Parietal lobe (tissue), 2 donors: ENCODE measurements around a stretch of chr16.

DNA sequence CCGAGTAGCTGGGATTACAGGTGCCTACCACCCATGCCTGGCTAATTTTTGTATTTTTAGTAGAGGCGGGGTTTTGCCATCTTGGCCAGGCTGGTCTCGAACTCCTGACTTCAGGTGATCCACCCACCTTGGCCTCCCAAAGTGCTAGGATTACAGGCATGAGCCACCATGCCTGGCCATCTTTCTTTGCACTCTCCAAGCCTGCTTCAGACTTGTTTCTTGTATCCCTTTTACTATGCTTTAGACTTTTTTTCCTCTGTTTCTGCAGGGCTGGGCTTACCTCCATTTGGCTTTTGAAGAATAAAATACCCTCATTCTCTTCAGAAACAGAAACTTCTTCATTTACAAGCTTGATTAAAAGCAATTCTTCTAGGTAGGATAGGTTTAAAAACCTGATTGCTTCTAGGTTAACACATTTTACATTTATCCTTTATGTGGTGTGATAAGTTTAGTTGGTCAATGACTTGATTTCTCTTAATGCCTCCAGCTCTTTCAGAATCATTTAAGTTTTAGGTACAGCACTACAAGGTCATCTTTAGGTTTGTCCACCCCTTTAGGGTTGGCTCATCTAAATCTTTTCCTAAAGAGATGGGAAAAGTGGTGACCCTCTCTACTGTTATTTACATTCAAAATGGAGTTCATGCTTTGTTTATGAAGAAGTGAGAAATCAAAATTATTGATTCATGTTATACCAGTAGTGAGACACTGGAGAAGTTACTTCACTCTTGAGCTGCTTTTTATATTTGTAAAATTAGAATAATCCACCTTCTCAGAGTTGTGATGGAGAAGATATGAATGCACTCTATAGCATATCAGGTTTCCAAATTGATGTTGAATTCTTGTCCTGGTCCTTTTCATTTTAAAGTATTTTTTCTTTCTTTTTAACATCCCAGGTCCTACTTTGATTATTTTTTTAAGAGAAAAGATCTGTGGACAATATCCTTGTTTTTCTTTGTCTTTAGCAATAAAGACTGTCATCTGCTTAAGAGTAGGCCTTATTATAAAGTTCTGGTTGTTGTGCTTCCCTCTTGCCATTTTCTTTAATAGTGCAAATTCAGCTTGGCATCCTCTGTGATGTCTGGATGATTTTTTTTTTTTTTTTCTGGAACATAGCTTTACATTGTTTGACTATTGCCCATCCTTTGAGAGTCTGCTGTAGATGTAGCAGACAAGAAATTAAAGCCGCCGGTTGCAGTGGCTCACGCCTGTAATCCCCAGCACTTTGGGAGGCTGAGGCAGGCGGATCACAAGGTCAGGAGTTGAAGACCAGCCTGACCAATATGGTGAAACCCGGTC lies 9.7 kb downstream of the HAPSTR1 start:
- RAMPAGE, long total RNA = no peak

- RAMPAGE, long total RNA = no peak
Observed at GRCh38 chr16:9125259-9125928, 34.0 kb downstream of the HAPSTR1 start.

- RAMPAGE, long total RNA = no peak
Observed at GRCh38 chr16:9674141-9674673, 508.0 kb downstream of the GRIN2A start.

GRCh38 chr16:10296868-10297281 lies 89.0 kb upstream of the ATF7IP2 start:
- RAMPAGE, long total RNA = no peak

GRCh38 chr16:10362321-10362827 lies 23.5 kb upstream of the ATF7IP2 start:
- RAMPAGE, long total RNA = no peak

GRCh38 chr16:10405222-10405841 lies 19.5 kb downstream of the ATF7IP2 start:
- RAMPAGE, long total RNA = no peak

- RAMPAGE, long total RNA = no peak
Observed at GRCh38 chr16:10879138-10879729, 2.2 kb downstream of the CIITA start.

- RAMPAGE, long total RNA = no peak
Observed at GRCh38 chr16:10888487-10889083, 11.6 kb downstream of the CIITA start.

GRCh38 chr16:10941339-10942125 lies 736 bp downstream of the DEXI start:
- RAMPAGE, long total RNA = no peak

GRCh38 chr16:10964213-10964671 lies 19.9 kb downstream of the CLEC16A start:
- RAMPAGE, long total RNA = no peak

- RAMPAGE, long total RNA = no peak
Observed at GRCh38 chr16:11082397-11082979, 138.1 kb downstream of the CLEC16A start.

GRCh38 chr16:11104766-11105658 lies 151.0 kb downstream of the SOCS1 start:
- RAMPAGE, long total RNA = no peak

DNA sequence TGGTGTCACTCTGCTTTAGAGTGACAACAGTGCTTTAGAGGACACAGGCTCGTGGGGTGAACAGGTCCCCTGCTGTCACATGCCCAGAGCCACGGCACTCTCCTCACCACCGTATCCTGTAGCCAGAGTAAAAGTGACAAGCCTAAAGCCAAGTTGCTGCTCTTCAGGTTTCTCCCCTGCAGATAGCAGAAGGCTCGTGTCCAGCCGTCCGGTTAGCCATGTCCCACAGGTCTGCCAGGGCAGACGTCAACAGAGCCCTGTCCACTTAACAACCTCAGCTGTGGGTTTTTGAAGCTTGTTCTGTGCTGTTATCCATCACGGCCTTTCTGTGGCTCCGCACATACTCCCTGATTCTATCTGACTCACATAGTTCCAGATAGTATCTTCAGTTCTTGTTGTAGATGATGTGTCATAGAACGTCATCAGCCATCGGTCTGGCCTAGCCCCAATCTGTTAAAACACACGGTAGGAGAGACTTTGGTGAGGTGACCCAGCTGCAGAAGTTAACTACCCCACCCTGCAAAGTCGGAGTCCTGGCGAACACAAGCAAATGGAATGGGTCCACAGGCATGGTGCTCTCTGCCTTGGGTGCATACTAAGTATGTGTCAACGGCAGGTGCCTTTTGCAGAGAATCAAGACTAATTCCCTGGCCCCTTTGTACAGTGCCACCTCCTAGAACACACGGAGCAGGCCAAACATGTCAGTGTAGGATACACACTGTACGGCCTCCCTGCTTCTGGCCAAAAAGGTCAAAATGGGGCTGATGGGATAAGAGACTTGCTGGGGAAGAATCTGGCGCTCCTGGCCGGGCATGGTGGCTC lies 100.5 kb downstream of the SOCS1 start:
- RAMPAGE, long total RNA = no peak

GRCh38 chr16:11205454-11205994 lies 50.5 kb downstream of the SOCS1 start:
- RAMPAGE, long total RNA = no peak

GRCh38 chr16:11250959-11251779 lies 4.8 kb downstream of the SOCS1 start:
- RAMPAGE, long total RNA = no peak

DNA sequence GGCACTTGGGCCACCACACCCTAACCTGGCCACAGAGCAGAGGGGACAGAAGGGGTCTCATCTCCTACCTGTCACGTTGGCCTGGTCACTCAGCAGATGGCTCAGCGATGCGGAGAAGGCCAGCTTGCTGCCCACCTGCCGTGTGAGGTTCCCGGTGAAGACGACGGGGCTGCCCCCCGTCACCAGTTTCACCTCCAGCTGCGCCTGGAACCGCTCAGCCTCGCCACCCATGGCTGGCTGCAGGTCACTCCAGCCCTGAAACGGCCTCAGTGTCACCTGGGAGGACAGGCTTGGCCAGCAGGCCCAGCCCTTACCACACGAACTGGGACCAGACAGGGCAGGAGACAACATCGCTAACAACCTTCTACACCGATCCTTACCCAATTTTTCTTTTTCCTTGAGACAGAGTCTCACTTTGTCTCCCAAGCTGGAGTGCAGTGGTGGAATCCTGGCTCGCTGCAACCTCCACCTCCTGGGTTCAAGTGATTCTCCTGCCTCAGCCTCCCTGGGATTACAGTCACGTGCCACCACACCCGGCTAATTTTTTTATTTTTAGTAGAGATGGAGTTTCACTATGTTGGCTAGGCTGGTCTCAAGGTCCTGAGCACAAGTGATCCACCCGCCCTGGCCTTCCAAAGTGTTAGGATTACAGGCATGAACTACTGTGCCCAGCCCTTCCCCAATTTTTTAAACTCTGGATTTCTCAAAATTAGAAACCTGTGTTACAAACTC lies 64.8 kb downstream of the ENSG00000188897 start:
- RAMPAGE, long total RNA = no peak

DNA sequence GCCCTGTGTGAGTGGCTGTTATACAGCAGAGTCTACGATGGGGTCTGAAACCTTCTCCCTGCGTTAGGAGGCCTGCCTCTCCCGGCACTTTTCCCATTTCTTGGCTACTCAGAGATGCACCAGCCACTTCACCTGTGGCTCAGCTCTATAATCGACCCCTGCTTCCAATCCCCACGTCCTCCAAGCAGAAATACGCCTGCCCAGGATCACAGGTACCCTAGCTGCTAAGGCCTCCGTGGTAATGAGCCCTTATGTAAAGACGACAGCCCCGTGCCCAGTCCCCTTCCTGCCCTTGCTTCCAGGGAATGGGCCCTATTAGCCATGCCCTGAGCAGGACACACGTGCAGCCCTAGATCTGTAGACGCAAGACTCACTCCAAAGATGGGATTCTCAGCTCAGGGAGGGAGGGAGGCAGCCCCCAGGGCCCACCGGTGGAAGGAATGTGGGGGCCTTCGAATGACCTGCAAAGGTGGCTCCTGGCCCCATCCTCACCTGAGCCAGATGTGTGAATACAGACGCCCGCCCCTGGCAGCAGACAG lies 11.7 kb upstream of the ENSG00000188897 start:
- RAMPAGE, long total RNA = no peak

DNA sequence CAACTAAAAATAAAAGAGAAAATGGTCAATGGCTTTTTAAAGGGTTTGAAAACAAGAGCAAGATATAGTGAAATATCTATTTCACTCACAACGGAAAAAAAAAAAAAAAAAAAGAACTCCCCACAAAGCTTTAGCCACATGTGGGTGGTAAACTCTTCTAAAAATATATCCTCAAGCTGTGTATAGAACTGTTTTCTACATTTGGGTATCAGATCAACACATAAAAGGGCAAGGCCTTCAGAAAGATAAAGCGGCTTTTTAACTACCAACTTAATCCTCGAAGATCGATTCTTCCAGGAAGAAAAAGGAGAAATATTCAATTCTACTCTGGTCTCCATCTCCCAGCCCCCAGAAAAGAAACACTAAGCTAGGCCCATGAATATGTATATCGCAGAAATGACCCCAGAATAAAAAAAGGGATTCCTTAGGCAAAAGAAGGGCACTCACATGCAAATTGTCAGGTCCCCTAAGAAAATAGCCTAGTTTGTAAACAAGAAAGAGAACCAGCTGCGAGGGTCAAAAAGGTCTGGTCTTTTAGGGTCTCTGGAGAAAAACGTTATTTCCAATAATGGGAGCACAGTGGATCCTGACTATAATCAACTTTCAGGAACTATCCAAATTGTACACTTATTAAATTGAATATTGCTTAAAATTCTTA lies 4.4 kb downstream of the LITAF start:
- RAMPAGE, long total RNA = no peak

DNA sequence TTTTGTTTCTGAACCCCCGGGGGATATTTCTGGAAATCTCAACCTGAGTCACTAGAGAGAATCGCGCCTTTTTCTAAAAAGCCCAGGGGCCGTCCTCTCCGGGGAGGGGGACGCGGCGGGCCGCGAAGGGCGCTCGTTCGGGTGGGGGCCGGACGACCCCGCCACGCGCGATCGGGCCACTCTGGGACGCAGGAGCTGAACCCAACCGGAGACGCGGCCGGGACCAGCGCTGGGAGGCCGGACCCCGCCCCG lies 339 bp downstream of the LITAF start:
- RAMPAGE, long total RNA = no peak

GRCh38 chr16:11618058-11618786 lies 31.5 kb upstream of the LITAF start:
- RAMPAGE, long total RNA = no peak